RPMI7951 (cell line): ENCODE measurements around the genes HBZ, HBA1, PGAP6 and PRR35.

GRCh38 chr16:67940-68517, 4.4 kb downstream of the RHBDF1 start:
- RAMPAGE, long total RNA: no peak

GRCh38 chr16:92933-93542, 15.0 kb downstream of the MPG start:
- RAMPAGE, long total RNA: no peak

DNA sequence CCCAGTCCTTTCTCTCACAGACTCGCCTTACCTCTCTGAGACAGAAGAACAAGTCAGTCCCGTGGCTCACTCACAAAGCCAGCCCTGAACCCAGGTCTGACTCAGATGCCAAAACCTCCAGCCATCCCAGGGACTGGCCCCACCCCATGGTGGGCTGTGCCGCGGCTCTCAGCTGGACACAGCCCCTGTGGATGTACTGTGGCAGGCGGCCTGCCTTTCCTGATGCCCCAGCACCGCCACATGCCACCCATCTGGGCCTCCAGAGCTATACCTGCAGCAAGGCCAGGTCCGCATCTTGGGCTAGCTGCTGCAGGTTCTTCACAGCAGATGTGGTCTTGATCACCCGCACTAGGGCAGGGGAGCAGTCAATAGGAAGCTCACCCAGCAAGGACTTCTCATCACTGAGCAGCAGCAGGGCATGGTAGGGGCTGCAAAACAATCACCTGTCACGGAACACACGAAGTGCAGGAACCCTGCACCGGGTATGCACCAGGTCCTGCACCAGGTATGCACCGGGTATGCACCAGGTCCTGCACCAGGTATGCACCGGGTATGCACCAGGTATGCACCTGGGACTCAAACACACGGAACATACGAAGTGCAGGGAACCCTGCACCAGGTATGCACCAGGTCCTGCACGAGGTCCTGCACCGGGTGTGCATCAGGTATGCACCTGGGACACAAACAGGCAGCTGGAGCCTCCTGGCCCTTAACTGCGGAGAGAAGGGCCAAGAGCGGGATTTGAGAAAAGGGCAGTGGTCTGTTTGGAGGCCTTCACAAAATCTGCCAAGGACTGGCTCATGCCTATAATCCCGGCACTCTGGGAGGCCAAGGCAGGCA, 20.1 kb downstream of the MPG start:
- RAMPAGE, long total RNA: no peak

- RAMPAGE, long total RNA: no peak
Observed at GRCh38 chr16:152302-153328, at the start of gene HBZ. TSS of gene HBZ (plus strand) at chr16:152644.

GRCh38 chr16:176403-176702, at the start of gene HBA1:
TSS of gene HBA1 (plus strand) at chr16:176680.
- RAMPAGE, long total RNA: no peak

DNA sequence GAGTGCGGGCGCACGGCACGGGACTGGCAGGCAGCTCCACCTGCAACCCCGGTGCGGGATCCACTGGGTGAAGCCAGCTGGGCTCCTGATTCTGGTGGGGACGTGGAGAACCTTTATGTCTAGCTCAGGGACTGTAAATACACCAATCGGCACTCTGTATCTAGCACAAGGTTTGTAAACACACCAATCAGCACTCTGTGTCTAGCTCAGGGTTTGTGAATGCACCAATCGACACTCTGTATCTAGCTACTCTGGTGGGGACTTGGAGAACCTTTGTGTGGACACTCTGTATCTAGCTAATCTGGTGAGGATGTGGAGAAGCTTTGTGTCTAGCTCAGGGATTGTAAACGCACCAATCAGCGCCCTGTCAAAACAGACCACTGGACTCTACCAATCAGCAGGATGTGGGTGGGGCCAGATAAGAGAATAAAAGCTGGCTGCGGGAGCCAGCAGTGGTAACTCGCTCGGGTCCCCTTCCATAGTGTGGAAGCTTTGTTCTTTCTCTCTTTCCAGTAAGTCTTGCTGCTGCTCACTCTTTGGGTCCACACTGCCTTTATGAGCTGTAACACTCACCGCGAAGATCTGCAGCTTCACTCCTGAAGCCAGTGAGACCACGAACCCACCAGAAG, 10.8 kb downstream of the AXIN1 start:
- RAMPAGE, long total RNA: no peak

DNA sequence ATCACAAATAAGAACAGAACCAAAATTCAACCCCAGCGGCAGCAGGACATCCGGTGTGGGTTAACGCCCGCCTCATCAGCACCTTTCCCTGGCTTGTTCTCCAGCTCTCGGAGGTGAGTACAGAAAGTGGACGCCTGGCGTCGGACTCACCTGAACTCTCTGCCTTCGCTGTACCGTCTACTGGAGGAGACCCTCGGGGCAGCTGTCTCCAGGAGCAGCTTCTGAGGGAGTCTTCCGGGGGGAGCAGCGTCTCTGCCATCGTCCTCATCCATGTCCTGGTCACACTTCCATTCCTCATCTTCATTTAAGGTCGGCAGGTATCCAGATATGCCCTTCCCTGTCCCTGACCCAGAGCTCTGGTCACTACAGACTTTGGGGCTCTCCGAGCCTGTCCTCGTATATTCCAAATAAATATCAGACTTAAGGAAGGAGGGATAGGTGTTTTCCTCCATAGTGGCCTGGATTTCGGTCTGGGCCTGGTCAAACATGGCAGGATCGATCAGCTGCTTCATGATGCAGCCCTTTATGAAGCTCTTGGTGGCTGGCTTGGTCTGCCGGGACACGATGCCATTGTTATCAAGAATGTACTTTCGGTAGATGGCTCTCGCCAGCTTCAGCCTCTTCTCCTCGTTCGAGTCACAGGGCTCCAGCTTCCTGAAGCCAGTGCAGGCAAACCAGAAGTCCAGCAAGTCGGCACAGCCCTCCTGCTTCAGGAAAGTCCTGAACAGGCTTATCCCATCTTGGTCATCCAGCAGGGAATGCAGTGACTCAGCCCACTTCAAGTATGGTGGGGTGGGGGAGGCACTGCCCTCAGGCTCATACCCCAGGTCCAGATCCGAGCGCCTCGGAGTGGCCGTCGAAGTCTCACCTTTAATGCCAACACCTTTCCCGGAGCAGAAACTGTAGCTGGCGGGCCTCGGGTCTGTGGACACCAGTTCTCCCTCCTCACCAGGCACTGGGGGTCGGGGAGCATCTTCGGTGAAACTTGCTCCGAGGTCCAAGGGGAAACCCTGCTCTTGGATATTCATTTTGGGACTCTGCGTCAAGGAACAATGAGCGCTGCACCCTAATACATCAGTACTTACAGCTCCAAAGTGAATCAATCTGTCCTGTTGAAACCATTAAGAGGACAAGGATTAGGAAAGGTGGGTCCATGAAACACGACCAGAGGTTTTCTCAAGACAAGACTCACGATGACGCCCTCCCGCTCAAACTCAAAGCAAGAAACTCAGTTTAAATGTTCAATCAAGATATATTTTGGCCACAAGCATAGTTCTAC, 6.1 kb downstream of the AXIN1 start:
- RAMPAGE, long total RNA: no peak

DNA sequence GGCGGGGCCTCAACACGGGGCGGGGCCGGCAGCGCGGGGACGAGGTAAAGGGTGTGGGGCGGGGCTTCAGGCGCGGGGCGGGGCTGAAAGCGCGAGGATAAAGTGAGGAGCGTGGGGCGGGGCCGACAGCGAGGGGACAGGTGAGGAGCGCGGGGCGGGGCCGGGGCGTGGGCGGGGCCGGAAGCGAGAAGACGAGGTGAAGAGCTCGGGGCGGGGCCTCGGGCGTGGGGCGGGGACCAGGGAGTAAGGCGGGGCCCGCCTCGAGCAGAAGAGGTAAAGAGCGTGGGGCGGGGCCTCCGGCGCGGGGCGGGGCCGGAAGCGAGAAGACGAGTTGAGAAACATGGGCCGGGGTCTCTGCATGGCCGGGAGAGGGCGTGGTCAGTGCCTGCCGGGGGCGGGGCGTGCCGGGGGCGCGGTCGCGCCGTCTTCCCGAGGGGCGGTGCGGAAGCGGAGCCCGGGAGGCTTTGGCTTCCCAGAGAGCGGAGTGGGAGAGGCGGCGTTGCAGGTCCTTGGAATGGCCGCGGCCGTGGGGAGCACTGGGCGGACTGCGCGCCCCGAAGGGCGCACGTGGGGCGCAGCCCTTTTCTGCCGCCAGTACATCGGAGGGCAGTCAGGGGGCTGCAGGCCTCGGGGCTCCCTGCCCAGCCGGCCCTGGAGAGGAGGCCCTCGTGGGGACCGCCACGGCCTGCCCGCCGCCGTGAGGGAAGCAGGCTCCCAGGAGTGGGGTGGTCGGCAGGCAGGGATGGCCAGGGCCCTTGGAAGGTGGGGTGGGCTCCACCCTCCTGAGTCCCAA, 439 bp upstream of the AXIN1 start:
- RAMPAGE, long total RNA: no peak

- RAMPAGE, long total RNA: no peak
Observed at GRCh38 chr16:381782-382650, at the start of gene PGAP6. TSS of gene PGAP6 (minus strand) at chr16:381978.

GRCh38 chr16:405419-406220, 3.9 kb downstream of the DECR2 start:
- RAMPAGE, long total RNA: no peak

- RAMPAGE, long total RNA: no peak
Observed at GRCh38 chr16:424605-424810, 941 bp upstream of the RAB11FIP3 start.

DNA sequence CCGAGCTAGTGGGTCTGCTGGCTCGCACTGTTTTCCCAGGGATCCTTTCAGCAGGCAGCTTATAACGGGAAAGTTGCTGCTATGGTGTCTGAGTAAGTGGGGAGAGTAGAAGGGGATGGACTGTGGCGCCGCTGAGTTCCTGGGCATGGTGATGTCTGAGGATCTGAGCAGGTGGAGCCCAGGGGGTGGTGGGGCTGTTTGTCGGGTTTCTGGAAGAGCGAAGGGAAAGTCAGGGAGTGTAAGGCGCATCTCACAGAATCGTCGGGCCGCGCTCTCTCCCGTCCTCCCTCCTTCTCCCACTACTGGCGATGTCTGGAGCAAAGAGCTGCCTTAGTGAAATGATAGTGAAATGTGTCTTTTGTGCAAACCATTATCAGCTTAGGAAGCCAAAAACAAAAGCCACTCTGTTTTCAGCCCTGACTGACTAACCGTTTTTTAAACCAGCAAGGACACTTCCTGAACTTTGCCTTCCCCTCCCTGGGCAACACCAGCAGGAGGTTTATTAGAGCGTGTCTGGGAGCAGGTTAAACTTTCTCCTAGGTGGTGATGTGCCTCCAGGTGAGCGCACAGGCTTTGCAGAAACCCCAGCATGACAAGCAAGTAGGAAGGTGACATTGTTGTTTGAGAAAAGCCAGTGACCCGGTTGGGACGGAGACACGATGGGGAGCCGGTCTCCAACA, 49.0 kb downstream of the RAB11FIP3 start:
- RAMPAGE, long total RNA: no peak

DNA sequence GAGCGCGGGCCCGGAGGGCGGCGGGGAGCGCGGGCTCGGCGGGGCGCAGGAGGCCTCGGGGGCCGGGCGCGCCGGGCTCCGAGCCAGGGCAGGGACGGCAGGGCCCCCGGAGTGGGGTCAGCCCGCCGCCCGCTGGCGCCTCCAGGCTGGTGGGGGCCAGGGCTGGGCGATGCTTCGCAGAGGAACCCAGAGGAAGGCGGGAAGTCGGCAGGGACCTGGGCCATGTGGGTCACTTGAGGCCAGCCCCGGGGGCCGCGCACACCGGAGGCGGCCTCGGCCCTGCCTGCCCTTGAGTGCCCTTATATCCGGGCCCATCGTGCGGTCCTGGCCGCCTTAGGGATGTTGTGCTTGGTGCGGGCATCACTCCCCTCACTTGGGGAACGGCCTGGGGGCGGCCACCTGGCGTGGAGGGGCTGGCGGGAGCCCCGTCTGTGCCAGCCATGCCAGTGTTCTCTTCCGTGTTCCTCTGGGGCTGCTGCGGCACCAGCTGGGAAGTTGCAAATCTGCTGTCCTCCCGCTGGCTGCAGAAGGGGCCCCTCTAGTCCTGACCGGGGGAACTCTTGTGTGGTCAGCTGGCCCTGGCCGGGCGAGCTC, 669 bp downstream of the CAPN15 start:
- RAMPAGE, long total RNA: no peak

- RAMPAGE, long total RNA: no peak
Observed at GRCh38 chr16:529980-530754, 2.7 kb downstream of the CAPN15 start.

DNA sequence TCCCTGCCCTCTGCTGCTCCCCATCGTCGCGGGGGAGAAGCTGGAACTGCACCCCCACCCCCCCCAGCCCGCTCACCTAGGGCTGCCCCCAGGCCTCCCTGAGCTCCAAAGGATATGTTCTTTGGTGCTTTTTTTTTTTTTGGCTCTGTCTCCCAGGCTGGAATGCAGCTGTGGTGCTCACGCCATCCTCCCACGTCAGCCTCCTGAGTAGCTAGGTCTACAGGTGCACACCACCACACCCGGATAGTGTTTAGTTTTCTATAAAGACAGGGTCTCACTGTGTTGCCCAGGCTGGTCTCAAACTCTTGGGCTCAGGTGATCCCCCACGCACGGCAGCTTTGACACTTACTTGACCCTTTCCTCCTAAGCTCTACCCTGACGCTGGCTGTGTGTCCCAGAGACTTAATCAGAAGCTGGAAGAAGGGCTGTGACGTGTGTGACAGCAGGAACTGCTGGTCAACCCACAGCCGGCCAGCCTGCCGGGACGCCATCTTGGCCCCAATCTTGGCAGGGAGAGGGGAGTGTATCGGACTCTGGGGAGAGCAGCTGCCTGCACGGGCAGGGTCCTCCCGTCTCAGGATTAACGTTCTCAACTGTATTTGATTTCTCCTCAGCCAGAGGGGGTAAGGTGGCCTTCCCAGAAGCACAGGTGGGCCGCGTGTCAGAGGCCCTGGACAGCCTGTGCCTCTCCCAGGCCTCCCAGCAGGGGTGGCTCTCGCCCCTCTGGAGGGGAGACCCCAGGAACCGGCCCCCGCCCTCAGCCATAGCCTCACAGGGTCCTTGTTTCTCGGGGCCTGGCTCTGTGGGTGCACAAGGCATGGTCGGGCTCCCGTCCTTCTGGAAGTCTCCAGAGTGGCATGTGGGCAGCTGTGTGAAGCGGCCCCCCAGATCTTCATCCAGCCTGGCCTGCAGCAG, 11.6 kb downstream of the CAPN15 start:
- RAMPAGE, long total RNA: no peak

- RAMPAGE, long total RNA: no peak
Observed at GRCh38 chr16:546687-547482, 13.3 kb upstream of the PRR35 start.

DNA sequence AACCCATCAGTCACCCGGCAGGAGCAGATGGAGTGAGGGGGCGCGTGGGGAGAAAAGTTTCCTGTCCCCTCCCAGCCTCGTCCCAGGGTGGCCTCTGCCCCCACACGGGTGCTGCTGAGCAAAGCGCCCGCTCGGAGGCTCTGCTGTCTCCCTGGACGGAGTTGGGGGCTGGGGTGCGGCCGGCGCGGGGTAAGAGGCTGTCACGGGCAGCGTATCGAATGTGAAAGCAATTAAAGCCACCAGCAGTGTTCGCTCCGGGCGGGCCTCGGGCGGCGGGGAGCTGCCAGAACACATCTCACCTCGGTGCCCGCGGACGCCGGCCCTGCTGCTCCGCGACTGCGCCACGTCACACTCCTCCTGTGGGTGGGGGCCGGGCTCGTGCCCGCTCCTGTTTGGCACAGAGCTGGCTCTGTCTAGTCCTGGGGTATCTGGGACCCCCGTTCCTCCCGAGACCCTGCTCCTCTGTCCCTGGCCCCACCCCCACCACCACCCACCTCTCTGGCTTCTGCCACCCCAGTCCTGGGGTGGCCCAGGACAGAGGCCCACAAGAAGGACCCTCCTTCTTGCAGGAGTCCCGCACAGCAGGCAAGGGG, 5.1 kb upstream of the PRR35 start:
- RAMPAGE, long total RNA: no peak

DNA sequence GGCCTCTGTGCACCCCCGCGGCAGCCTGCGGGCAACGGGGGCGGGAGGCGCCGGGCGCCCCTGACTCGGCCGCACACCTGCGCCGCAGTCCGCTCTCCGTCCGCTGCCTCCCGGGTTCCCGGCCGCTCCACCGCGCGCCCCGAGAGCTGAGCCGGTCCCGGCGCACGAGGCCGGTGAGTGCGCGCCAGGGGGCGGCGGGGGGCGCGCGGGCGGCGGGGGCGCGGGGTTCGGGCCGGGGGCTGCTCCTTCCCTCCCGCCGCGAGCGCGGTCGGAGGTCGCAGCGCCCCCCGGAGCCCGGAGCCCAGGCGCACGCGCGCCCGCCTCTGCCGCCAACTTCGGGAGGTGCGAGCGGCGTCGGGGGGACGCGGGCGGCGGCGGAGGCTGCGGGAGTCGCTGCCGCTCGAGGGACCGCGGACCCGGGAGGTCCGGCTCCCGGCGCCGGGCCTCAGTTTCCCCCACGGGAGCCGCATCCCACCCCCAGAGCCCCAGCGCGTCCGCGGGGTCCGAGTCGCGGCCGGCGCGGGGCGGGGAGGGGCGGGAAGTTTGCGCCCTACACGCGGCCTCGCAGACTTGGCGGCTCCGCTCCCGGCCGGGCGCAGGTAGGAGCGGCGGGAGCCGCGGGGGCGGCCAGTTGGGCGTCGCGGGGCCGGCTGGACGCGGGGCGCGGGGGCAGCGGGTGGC, at the start of gene PRR35:
Gene PRR35, plus strand, starts transcription at position 332 of the 681 bp plus-strand sequence.
- RAMPAGE, long total RNA: no peak

- RAMPAGE, long total RNA: no peak
Observed at GRCh38 chr16:635489-635839, 641 bp downstream of the METTL26 start.

GRCh38 chr16:647053-647972, 1.9 kb upstream of the WDR90 start:
- RAMPAGE, long total RNA: no peak